Progenitor cell of endocrine pancreas (in vitro differentiated cells): ENCODE measurements around the gene GOLGA8R.

DNA sequence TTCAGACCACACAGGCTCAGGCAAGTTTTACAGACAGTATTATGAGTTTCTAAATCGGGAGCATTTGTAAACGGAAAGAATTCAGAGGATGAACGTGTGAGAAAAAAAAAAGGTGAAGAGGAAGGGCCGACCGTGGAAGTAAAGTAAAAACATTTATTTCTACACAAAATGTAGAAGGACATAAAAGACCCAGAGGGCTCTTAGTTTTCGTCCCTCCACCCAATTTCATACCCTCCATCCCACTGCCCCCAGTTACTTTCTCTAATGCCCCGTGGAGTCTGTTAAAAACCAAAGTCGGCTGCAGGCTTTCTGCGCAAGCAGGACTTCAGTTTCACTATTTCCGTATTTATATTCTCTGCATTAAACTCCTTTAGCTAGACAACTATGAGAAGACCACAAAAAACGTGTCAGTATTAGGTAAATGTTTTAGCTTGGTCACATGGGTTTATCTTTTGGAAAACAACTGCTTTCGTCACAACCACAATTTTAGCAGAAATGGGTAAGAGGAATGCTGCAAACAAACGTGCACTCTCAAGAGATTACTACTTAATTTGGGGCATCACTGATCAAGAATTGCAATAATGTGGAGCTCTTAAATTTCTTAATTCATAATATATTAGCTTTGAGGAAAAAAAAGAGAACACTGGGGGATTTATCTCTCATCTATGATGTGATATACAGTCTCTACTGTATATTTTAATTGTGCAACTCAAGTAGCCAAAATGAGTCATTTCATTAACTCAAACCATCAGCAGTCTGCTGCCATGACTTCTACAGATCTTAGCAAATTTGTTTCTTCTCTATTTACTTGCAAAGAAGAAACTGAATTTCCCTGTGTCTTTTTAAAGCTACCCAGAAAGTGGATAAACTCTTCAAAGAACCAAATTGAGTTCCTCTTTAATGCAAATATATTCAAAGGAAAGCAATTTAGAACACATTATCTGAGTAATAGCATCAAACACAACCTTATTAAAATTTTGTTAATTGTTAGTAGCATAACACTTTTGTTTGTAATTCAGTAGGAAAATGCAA lies 720 bp upstream of the NSMCE3 start:
- PRO-cap: no peak

DNA sequence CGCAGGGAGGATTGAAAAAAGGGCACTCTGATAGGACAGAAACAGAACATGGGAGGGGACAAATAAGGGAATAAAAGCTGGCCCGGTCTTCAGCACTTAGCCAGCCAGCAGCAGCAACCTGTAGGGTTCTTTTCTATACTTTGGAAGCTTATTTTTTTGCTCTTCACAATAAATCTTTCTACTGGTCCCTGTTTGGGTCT lies 115.8 kb upstream of the ENTREP2 start:
- PRO-cap: no peak

- PRO-cap: bidirectional peak, plus-strand start at chr15:29821579, minus-strand start at chr15:29821479
These were observed 859 bp downstream of the TJP1 start for GRCh38 chr15:29821371-29821846.

GRCh38 chr15:29925813-29926213 lies 103.5 kb upstream of the TJP1 start:
- PRO-cap: unidirectional peak, minus-strand start at chr15:29925929

- PRO-cap: no peak
These were observed at the start of gene GOLGA8R for GRCh38 chr15:30414209-30414433. TSS of gene GOLGA8R (minus strand) at chr15:30414260.

GRCh38 chr15:30625255-30625908 lies 21.6 kb downstream of the GOLGA8H start:
- PRO-cap: bidirectional peak, plus-strand start at chr15:30625792, minus-strand start at chr15:30625671

DNA sequence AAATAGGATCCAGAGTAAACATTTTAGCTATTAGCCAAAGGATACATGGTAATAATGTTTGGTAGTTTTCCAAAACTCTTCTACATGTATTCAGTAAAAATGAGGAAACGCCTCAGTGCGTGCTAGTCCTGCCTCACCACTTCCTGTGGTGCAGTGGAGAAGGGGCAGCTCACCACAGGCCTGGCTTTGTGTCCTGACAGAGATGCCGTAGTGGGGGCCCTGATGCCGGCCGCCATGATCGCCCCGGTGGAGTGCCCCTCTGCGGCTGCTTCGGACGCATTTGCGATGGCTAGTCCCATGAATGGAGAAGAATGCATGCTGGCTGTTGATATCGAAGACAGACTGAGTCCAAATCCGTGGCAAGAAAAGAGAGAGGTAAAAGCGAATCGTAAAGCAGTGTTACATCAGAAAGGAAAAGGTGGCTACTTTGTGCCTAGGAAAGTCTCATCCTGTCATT lies 80.3 kb upstream of the FAN1 start:
- PRO-cap: no peak

DNA sequence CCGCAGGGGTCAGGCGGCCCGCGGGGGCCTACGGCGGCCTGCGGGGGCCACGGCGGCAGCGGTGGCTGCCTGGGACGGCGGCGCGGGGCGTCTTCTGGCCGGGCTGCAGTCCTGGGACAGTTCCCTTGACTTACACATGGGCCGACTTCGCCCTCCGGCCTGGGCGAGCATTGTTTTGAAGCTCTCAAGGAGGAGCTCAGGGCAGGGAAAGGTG lies 396 bp upstream of the MTMR10 start:
- PRO-cap: bidirectional peak, plus-strand start at position 52 of the sequence, minus-strand start at position 149 of the sequence

DNA sequence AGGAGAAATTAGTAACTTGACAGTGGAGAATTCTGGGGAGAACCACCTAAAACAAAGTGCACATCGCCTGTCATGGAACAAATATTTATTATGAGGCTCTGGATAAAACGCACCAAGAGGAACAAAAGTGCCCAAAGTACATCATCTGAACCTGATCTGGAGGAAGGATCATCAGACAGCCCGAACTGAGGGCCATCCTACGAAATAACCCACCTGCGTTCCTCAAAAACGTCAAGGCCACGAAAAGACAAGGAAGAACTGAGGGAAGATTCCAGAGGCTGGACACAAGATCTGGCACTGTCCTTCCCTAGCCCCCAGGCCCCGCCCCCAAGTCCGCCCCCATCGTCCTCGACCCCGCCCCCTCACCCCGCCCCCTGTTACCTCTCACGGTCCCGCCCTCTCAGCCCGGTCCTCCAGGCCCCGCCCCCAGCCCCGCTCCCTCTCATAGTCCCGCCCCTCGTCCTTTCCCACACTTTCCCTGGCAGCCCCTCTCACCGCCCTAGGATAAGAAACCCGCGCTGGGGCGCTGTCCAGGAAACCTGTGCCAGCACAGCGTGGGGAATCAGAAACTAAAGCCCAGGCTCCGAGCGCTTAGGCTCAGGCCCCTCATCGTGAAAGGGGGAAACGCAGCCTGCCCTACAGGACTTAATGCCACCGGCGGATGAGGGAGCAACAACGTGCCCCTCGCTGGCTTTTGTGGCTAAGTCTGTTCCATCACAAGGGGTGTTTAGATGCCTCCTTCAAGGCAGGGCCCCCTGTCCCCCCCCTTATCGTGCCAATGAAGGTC lies 21.0 kb downstream of the TRPM1 start:
- PRO-cap: no peak

DNA sequence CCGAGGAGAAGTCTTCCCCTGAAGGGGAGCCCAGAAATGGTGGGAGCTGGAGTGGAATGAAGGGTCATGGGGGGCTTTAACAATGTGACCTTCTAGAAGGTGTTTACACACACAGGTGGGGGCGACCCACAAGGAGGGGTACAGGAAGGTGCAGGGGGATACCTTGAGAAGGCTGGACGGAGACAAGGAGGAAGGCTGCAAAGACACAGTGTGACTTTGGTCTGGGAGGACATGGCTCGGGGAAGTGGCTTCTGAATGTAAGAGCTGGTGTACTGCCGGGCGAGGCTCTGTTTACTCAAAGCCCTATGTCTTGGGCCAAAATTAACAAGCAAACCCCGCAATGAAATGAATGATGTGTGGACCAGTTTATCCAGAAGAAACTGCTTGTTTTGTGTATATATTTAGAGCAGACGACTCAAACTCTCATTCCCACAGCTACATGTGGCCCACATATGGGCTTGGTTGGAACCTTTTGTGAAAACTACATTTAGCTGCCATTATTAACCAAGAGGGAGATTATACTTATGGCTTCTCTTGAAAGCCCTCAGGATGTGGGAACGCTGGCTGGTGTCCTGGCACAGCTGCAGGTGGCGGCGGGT lies 18.6 kb downstream of the TRPM1 start:
- PRO-cap: no peak

- PRO-cap: no peak
These were observed 72.4 kb upstream of the KLF13 start for GRCh38 chr15:31254247-31254667.

GRCh38 chr15:31263291-31263876 lies 63.3 kb upstream of the KLF13 start:
- PRO-cap: no peak

- PRO-cap: no peak
These were observed 46.7 kb upstream of the KLF13 start for GRCh38 chr15:31279625-31280736.

- PRO-cap: no peak
These were observed 20.3 kb downstream of the KLF13 start for GRCh38 chr15:31346511-31347703.

GRCh38 chr15:31362086-31362528 lies 35.5 kb downstream of the KLF13 start:
- PRO-cap: no peak

- PRO-cap: no peak
These were observed 41.0 kb downstream of the KLF13 start for GRCh38 chr15:31367646-31368071.

DNA sequence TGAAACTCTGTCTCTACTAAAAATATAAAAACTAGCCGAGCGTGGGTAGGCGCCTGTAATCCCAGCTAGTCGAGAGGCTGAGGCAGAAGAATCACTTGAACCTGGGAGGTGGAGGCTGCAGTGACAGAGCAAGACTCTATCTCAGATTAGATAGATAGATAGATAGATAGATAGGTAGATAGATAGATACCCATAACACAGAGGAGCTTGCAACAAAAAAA lies 41.9 kb downstream of the KLF13 start:
- PRO-cap: no peak

- PRO-cap: no peak
These were observed 45.3 kb downstream of the KLF13 start for GRCh38 chr15:31371884-31372416.

GRCh38 chr15:31480690-31480995 lies 154.0 kb downstream of the KLF13 start:
- PRO-cap: no peak

DNA sequence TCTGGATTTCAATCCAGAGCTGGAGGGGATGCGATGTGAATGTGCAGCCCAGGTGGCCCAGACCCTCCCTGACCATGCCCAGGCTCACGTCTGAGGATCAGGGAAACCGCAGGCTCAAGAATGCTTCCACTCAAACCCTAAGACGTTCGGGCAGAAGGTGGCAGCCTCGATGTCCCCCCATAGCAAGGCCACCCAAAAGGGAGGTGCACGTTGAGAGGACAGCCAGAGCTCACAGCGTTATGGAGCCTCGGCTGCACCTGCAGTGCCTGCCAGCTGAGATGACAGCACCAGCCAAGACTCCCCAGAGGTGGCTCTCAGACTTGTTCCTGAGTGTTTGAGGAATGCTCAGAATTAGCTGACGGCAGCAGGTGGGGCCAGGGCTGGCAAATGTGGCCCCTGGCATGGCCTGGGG lies 177.7 kb downstream of the KLF13 start:
- PRO-cap: no peak